Melanocyte of skin (primary cell): ENCODE data around the genes ACY1, DUSP7, UQCC5 and SPCS1.

GRCh38 chr3:51982735-51983827 lies at the start of gene ACY1:
TSS of gene ACY1 (plus strand) at chr3:51983535.
- CAGE, long polyA plus RNA, 2 experiments, result start-site peak on the plus strand in 1 of 2 experiments, at chr3:51983477-51983541 at its widest, 30 to 307 reads per replicate

DNA sequence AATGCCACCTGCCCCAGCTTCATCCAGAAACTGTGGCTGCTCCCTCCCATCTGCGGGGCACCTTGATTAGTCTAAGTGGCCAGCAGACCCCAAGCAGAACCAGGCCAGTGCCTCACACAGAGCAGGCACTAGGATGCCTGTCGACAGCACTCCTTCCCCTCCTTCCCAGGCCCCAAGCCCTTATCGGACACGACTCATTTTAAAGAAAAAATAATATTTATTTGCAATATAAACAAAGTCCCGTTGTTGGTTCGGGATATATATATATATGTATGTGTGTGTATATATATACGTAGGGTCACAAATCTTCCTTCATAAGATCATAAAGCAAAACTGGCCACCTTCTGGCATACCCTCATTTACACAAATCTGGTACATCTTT lies 7.7 kb downstream of the DUSP7 start:
- CAGE, long polyA plus RNA, 2 experiments, result no peak in any of the 2 experiments

- CAGE, long polyA plus RNA, 2 experiments, result no peak in any of the 2 experiments
Observed at GRCh38 chr3:52056270-52056784, at the start of gene DUSP7. TSS of gene DUSP7 (minus strand) at chr3:52056571.

DNA sequence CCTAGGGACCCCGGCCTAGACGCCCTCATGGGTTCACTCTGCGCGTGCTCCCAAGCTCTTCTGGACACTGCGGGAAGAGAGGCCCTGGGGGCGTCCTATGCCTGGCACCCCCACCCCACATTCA lies 276 bp upstream of the DUSP7 start:
- CAGE, long polyA plus RNA, 2 experiments, result no peak in any of the 2 experiments

GRCh38 chr3:52234392-52234795 lies 4.6 kb downstream of the TWF2 start:
- CAGE, long polyA plus RNA, 2 experiments, result no peak in any of the 2 experiments

- CAGE, long polyA plus RNA, 2 experiments, result no peak in any of the 2 experiments
Observed at GRCh38 chr3:52372905-52373475, 36.8 kb downstream of the BAP1 start.

GRCh38 chr3:52412723-52413172 lies 2.3 kb downstream of the PHF7 start:
- CAGE, long polyA plus RNA, 2 experiments, result no peak in any of the 2 experiments

GRCh38 chr3:52479425-52480524 lies 15.4 kb upstream of the STAB1 start:
- CAGE, long polyA plus RNA, 2 experiments, result no peak in any of the 2 experiments

DNA sequence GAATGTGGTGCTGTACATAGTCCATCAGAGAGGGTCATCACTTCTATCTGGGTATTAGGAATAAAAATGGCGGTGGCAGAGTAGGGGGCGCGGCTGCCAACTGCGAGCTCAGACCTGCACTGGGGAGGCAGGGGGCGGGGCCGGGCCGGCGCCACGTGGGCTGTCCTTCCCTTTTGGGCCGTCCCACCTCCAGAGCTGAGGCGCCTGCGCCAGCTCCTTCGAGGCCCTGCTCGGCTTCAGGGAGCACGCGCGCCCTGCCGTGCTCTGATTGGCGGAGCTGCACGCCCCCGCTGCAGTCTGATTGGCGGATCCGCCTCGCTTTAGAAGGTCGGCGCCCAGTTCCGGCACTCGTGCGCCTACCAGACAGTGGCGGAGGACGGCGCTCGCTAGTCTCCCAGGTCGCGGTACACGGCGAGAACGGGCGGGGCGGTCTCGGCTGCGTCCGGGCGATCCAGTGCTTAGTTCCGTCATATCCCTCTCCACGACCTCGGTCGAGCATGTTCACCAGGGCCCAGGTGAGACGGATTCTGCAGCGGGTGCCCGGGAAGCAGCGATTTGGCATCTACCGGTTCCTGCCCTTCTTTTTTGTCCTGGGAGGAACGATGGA lies at the start of gene UQCC5:
Gene UQCC5 (plus strand): TSS at position 347 of the 607 bp plus-strand sequence.
- CAGE, long polyA plus RNA, 2 experiments, result start-site peak on the plus strand in 2 of 2 experiments, centred at positions 490 to 494 of the sequence, 517 to 1,024 reads per replicate

DNA sequence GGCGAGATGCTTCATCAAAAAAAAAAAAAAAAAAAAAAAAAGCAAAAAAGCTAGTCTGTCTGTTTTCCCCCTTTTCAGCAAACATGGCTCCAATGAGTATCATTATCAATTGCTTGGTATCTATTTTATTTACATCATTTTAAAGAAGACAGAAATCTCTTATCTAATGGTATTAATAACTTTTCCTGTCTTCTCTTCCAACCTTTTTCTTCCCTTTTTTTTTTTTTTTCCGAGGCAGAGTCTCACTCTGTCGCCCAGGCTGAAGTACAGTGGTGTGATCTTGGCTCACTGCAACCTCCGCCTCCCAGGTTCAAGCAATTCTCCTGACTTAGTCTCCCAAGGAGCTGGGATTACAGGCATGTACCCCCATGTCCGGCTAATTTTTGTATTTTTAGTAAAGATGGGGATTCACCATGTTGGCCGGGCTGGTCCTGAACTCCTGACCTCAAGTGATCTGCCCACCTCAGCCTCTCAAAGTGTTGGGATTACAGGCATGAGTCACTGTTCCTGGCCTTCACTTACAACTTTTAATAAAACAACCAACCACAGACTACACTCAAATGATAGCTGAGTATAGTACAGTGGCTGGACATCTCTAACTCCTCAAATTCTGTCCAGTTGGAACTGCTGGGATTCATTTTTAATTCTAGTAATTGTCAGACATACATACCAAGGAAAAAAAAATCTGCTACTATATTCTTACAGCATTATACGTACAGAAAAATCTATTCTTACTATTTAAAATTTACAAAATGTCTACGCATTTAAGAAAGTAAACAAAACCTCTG lies 71.3 kb upstream of the GNL3 start:
- CAGE, long polyA plus RNA, 2 experiments, result no peak in any of the 2 experiments

DNA sequence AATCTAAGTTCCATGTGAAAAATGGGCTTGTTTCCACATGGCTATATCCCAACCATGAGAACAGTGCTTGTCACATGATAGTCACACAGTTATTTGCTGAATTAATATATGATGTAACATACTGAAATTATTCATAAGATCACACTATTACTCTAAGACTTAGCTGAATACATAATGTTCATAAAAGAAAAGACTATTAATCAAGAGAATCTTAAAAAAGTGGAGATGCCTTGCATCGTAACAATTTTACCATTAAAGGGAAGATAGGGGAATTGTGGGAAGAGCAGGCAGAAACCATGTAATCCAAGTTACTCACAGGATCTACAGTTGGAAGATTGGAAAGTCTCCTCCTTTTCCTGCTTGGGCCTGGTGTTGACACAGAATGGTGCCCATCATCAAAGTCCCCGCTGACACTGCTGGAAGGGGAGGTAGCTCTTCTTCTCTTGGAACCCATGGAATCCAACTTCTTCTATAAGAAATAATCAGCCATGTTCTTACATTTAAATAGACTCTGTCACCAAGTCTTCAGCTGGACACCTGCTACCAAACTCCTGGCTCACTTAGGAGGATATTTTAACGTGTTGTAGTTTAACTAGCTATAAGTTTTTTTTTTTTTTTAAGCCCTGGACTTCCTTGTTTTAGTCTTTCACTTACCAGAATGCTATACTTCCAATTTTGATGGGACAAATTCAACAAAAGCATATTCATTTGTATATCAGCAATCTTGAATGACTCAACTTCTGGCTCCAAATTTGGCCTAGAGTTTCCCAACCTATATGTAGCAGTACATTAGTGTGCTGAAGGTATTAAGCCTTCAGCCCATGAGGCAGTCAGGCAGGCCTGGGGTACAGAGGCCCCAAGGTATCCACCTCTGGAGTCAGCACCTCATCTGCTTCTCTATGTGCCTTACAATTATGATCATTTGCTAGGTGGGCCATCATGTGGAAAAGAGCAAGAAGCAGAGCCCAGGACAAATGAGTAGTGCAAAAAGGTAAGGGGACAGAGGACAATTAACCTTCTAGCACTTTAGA lies 6.3 kb upstream of the GNL3 start:
- CAGE, long polyA plus RNA, 2 experiments, result no peak in any of the 2 experiments

GRCh38 chr3:52688745-52689183 lies 2.9 kb downstream of the GNL3 start:
- CAGE, long polyA plus RNA, 2 experiments, result no peak in any of the 2 experiments

- CAGE, long polyA plus RNA, 2 experiments, result start-site peak on the plus strand in 2 of 2 experiments, at chr3:52706100-52706158 at its widest, 42 to 687 reads per replicate
Observed at GRCh38 chr3:52705421-52706498, at the start of gene SPCS1. TSS of gene SPCS1 (plus strand) at chr3:52706106.

- CAGE, long polyA plus RNA, 2 experiments, result no peak in any of the 2 experiments
Observed at GRCh38 chr3:52795461-52795997, 933 bp downstream of the ITIH3 start.

GRCh38 chr3:52816877-52817345 lies 13.6 kb downstream of the ITIH4 start:
- CAGE, long polyA plus RNA, 2 experiments, result no peak in any of the 2 experiments

GRCh38 chr3:52892610-52893392 lies 4.5 kb downstream of the STIMATE start:
- CAGE, long polyA plus RNA, 2 experiments, result no peak in any of the 2 experiments

GRCh38 chr3:53145749-53146178 lies 15.2 kb upstream of the PRKCD start:
- CAGE, long polyA plus RNA, 2 experiments, result no peak in any of the 2 experiments

DNA sequence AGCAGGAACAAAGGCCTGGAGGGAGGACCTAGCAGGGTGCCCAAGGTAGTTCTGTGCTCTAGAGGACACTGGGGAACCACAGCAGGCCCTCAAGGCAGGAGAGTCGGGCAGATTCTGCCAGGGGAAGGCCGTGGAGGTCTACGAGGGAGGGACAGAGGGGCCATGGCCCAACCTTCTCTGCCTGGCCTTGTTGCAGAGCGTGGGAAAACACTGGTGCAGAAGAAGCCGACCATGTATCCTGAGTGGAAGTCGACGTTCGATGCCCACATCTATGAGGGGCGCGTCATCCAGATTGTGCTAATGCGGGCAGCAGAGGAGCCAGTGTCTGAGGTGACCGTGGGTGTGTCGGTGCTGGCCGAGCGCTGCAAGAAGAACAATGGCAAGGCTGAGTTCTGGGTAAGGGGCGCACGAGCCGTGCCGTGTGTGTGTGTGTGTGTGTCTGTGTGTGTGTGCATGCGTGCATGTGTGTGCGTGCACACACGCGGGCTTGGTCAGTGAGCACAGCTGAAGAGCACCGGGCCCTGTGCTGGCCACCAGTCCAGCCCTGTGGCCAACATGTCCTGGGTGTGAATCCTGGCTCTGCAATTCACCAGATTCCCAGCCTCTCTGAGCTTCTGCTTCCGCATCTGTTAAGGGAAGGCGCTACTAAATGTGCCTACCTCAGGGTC lies 18.5 kb downstream of the PRKCD start:
- CAGE, long polyA plus RNA, 2 experiments, result no peak in any of the 2 experiments

DNA sequence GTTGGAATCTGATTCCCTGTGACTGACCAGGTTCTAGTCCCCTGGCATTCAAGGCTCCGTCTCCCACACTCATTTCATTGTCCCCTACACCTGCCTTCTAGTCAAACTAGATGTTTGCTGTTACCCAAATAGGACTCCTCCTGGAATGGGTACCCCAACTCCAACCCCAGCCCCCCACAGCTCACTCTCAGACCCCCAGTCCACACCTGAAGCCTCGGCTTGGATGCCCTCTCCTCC lies 38.0 kb downstream of the TKT start:
- CAGE, long polyA plus RNA, 2 experiments, result no peak in any of the 2 experiments

- CAGE, long polyA plus RNA, 2 experiments, result no peak in any of the 2 experiments
Observed at GRCh38 chr3:53231050-53231792, 24.6 kb downstream of the TKT start.